Temporal lobe (tissue), 2 donors: ENCODE measurements around the genes HOXA5 and CREB5.

DNA sequence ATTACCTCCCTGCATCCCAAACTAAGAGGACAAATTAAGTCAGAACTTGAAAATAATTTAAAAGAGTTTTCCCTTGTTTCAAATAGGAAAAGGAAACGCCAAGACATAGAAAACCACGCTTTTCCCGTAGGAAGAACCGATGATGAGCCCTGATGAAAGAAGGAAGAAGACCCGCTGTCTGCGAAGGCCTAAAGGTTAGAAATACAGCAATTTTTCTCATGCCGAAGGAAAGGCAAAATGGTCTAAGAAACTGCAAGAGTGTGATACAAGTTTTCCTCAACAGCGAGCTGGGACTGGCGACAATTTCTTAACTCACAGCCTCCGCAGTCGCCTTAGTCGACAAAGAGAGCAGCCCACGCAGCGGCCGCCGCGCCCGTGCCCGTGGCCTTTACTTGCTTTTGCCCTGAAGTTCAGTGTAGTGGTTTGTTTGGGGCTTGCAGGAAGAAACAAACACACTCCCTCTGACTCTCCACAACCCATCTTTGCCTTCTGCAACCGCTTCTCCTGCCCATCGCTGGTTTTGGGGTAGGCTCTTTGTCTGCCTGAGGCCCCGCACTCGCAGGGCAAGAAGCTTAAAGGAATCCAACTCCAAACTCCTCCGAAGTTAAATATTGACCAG is 8.6 kb downstream of the HOXA4 start:
- RAMPAGE, long total RNA: no peak

- RAMPAGE, long total RNA: no peak
Measured at GRCh38 chr7:27143628-27143937, at the start of gene HOXA5. Gene HOXA5, minus strand, starts transcription at chr7:27143681.

- RAMPAGE, long total RNA: no peak
Measured at GRCh38 chr7:27170766-27171006, 3.4 kb downstream of the HOXA10 start.

DNA sequence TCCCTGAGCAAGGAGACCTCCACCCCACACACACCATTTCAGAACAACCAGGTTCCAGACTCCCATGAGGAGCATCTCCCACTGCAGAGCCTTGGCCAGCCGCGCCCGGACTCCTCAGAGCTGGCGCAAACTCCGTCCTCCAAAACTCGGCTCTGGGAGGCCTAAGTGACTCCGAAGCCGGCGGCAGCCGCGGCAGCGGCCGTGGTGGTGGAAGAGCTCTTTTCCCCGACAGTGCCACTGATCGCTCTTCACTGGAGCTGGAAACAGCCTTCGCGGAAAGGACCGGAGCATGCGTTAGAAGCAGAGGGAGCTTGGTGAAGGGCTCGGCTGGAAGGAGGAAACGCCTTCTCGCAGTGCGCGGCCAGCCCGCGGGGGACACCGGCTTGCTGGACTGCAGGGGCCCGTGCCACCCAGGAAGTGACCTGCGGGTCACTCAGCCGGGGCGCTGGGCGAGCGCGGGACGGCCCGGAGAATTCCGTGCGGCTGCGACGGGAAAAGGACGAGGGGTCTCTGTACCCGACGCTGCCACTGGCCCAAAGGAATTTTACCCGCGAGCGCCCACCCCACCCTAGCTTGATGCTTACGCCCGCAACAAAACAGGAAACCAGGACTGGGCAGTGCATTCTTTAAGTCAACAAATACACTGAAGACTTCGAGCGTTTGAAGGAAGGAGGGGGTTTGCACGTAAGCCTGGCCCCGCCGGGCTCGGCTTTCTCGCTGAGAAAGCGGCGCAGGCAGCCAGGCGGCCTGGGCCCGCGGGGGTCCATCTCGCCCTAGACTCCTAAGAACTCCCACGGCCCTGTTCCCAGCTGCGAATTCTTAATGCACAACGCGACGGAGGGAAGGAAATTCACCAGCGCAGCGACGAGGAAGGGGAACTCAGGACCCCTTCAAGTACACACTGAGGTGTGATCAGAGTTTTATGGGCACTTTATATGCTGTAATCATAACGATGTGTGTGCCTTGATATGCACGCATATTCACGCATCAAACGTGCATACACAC is 5.2 kb upstream of the HOXA13 start:
- RAMPAGE, long total RNA: no peak

GRCh38 chr7:27235293-27236141 is 7.1 kb upstream of the EVX1 start:
- RAMPAGE, long total RNA: no peak

DNA sequence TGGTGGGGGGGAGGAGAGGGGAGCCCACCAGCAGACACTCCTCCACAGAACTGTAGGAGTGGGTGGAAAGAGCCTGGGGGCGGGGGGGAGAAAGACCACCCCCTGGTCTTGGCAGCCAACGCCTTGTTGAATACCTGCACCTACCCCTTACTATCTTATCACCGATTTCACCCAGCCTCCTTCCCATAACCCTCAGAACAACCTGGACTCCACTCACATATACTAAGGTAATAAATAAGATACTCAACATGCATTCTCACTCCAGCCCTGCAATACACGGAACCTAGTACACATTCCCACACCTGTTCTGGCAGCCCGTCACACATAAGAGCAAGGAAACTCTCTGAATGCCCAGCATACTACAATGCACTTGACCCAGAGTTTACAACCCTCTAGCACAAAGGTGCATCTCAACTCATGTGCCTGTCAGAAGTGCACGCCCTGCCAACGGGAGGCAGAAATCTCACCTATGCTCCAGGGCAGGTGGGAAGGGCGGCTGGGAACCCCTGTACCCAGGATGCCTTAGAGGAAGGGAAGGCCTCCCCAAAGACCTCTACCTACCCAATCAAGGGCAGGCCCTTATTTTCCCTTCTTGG is 1.8 kb downstream of the EVX1 start:
- RAMPAGE, long total RNA: no peak

GRCh38 chr7:27364164-27364867 is 121.7 kb downstream of the EVX1 start:
- RAMPAGE, long total RNA: no peak

GRCh38 chr7:27603711-27604899 is 58.6 kb downstream of the HIBADH start:
- RAMPAGE, long total RNA: no peak

DNA sequence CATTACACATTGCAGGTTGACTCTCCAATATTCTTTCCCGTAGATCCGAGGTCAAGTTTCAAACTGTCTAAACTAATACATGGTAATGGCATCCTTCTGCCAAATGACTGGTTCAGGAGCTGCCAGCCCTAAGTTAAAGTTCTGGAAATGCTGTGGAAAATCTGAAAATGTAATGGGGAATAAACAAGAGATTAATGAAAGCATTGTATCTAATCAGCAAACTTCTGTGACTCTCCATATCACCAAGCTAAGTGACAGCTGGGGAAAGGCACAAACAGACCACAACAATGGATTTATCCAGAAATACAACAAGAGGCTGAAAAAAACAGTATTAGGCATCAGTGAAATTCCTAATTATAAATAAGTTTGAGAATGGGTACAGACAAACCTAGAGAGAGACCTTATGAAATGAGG is 5.8 kb downstream of the HIBADH start:
- RAMPAGE, long total RNA: no peak

GRCh38 chr7:27663065-27663359 is 329 bp upstream of the HIBADH start:
- RAMPAGE, long total RNA: no peak

- RAMPAGE, long total RNA: no peak
Measured at GRCh38 chr7:27834206-27834927, 94.4 kb downstream of the TAX1BP1 start.

DNA sequence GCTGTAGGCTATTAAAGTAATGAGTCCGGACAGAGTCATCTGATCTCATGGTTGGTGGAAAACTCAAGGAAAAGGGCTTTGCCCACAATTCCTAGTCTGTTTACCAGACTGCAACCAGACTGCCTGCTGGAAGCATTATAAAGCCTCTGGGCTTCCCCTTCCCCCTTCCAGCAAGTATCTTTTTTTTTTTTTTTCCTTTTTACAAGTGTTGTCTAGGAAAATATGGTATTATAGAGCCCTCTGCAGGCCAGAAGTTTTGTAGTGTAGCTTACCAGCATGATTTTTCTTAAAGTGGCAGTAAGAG is 181.1 kb downstream of the TAX1BP1 start:
- RAMPAGE, long total RNA: no peak

DNA sequence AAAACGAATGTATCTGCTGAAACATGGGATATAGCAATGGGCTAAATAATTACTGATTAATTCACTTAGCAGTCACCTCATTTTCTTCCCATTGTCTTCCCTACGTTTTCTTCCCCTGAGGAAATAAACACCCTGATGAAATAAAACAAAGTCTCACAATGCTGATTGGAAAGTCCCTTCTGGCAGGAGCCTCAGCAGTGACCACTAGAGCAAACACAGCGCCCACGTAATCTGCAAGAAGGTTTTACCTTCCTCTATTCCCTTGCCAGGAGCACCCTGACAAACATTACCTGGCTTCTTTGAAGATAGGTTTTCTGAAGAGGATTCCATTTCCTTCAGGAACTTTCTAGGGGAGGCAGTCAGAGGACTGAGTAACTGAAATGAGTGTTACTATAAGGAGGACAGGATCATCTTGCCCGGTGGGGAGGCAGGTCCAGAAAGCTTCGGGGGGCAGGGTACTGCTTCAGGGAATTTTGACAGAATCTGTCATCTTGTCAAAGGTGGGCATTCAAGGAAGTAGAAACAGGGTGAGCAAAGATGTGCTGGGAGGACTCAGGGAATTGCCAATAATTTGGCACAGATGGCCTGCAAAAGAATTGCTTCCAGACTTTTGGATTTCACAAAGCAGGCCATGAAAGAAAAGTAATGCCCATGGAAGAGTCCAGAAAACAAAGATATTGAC is 30.7 kb downstream of the JAZF1 start:
- RAMPAGE, long total RNA: no peak

- RAMPAGE, long total RNA: no peak
Measured at GRCh38 chr7:28179285-28180142, 1.1 kb downstream of the JAZF1 start.

DNA sequence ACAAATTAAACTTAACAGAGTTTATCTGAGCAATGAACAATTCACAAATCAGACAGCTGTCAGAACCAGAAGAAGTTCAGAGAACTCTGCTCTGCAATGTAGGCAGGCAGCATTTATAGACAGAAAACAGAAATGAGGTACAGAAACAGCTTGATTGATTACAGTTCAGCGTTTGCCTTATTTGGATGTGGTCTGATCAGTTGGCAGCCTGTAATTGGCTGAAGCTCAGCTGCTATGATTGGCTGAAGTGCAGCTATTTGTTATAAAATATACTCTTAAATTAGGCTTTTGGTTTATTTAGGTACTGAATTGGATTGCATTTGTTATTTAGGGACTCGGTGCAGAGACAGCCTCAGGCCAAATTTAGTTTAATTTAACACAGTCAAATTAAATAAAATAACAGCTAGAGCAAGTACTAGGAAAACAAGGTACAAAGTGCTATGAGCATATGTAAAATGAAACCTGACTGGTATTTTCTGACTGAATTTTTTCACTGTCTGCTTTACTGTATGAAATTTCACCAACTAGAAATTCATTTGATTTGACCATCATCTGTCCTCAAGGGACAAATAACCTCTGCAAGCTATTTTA is 85.9 kb upstream of the JAZF1 start:
- RAMPAGE, long total RNA: no peak

GRCh38 chr7:28412137-28412748 is at the start of gene CREB5:
Gene CREB5, plus strand, starts transcription at chr7:28412518.
- RAMPAGE, long total RNA: no peak

GRCh38 chr7:28955479-28956077 is 2.6 kb downstream of the TRIL start:
- RAMPAGE, long total RNA: no peak

- RAMPAGE, long total RNA: no peak
Measured at GRCh38 chr7:28958816-28959604, 880 bp upstream of the TRIL start.

DNA sequence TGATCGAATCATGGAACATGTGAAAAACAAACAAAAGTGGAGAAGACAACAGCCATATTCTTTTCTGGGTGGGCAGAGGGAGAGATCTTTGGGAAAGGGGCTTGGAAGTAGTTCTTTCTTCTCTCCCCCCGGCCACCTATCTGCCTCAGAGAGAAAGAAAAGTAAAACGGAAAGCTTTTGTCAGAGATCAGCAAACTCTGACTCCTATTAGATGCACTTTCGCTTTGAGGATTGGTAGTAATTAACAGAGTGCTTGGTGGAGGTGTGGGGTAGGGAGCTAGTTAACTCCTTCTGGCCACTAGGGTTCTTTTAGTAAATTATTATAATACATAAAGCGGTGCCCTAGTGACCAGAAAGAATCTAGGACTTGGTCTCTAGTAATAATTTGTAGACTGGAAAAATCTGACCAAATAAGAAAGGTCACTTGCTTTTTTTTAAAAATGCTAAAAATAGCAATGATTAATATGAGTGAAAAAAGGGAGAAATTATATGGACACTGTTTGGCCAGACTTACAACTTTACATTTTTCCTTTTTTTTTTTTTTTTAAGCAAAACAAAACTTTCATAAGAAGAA is 54.6 kb downstream of the CPVL start:
- RAMPAGE, long total RNA: no peak

GRCh38 chr7:29189640-29190320 is 4.8 kb upstream of the CHN2 start:
- RAMPAGE, long total RNA: no peak